Placental epithelial cell (primary cell): ENCODE results near the gene MYH7.

DNA sequence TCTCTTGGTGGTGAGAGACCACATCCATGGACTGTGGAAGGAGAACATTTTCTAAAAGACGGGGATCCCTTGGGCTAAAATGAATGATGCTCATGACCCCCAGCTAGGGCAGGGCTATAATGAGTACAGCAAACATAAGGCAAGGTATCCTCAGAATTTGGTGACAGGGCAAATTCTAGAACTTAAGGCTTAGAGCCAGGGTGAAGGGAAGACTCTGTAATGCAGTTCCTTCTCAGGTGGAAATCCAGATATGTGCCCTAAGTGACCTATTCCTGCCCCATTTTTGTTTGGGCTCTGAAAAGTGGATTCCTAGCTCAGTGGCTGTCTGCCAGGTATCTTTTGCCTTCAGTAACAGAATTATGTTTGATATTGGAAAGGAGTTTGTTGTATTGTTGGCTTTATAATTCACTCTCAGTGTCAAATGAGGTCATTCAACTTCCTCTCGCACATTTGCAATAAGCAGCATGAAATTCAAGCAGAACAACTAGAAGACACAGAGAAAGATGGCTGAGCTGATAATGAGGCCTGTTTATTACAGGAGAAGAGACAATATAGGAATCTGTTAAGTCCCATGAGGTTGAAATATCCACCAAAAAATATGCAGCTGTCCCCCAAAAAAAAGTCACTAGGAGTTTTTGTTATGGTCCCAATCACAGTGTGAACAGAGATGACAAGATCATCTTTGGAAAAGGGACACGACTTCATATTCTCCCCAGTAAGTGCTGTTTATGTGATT is 76.7 kb downstream of the DAD1 start:
- CAGE, long polyA plus RNA: no peak

GRCh38 chr14:22549744-22550715 is 39.0 kb downstream of the DAD1 start:
- CAGE, long polyA plus RNA: no peak

- CAGE, long polyA plus RNA: no peak
Measured at GRCh38 chr14:22794507-22795041, 20.7 kb downstream of the SLC7A7 start.

GRCh38 chr14:22883413-22884446 is 708 bp downstream of the REM2 start:
- CAGE, long polyA plus RNA: no peak

DNA sequence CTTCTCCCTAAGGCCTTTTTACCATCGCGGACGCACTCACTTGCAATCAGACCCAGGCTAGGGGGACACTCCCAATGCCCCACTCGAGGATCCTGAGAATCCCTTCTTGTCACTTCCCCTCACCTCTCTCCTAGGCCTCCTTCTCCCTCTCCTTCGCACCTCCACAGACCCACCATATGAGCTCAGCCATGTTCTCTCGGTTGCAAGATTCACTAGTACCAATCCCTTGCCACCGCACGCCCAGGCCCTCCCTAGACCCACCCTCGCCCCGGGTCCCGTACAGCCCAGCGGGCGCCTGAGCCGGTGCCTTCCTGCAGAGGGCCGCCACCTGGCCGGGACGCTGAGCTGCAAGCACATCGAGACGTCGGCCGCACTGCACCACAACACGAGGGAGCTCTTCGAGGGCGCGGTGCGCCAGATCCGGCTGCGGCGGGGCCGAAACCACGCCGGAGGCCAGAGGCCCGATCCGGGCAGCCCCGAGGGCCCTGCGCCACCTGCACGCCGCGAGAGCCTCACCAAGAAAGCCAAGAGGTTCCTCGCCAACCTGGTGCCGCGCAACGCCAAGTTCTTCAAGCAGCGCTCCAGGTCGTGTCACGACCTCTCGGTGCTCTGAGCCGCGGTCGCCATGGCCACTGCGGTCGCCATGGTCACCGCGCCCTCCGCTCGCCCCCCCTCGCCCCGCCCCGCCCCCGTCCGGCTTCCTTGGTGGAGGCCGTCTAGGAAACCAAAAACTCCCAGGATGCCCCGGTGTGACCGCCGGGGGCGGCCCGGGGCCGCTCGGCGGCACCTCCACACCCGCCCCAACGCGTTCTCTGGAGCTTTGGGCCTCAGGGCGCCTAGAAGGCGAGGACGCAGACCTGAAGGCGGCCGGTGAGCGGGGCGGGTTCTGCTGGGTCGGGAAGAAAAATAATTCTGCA is 3.5 kb downstream of the REM2 start:
- CAGE, long polyA plus RNA: no peak

GRCh38 chr14:22887214-22887799 is 4.3 kb downstream of the REM2 start:
- CAGE, long polyA plus RNA: no peak

- CAGE, long polyA plus RNA: no peak
Measured at GRCh38 chr14:22926019-22927150, 2.8 kb downstream of the PRMT5 start.

DNA sequence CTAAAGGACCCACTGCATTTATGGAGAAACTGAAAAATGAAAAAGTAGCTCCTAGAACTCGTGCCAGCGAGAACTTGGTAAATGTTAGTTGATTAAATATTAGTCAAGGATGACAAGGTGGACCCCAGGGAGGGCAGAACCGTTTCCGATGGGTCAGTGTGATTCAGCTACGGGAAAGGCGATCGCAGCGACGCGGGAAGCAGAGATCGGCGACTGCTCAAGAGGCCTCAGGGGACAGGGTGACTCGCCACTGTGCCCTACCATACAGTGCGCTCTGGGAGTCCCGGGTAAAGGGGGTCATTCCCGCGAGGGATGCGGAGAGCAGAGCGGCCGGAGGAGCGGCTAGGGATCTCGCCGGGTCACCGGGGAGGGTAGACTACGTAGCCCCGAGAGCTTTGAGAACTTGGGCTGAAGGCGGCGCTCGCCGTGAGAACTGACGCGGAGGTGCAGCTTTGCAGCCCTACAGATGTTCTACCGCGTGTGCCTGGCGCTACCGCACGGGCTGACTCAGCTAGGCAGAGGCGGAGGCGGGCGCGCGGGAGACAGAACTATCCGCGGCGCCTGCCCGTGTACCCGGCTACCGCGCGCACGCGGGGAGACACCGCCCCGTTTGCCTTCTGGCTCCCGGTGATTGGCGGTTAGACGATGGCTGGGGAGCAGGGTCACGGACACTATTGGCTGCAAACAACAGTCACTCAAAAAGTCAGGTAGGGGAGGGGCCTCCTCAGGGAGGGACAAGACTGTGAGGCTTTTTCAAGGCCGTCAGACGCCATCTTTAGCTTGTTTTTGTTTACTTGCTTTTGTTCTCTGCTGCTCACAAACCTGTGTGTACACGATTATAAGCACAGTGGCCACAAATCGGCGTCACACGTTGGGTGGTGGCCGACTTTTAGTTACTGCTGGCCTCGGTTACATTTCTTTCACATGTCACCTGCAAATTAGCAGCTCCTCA is 3.1 kb downstream of the C14orf93 start:
- CAGE, long polyA plus RNA: no peak

- CAGE, long polyA plus RNA: no peak
Measured at GRCh38 chr14:23045421-23046049, 3.5 kb downstream of the PSMB11 start.

- CAGE, long polyA plus RNA: no peak
Measured at GRCh38 chr14:23055979-23056446, 1.3 kb downstream of the CDH24 start.

DNA sequence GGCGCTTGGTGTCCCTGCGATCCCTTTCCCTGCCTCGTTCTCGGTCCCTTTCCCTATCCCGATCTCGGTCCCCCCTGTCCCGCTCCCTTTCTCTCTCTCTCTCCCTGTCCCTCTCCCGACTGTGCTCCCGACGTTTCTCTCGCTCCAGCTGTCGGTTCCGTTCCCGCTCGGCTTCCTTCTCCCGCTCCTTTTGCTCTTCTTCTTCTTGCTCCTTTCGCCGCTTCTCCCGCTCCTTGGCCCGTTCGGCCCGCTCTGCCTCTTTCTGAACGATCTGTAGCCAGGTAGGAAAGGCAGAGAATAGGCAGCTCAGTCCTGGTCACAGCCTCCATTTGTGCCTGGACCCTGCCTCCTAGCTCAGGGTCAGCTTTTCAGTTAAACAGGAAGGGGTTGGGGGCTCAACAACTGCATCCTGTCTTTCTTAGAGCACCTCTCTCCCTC is 1.9 kb upstream of the CDH24 start:
- CAGE, long polyA plus RNA: no peak

DNA sequence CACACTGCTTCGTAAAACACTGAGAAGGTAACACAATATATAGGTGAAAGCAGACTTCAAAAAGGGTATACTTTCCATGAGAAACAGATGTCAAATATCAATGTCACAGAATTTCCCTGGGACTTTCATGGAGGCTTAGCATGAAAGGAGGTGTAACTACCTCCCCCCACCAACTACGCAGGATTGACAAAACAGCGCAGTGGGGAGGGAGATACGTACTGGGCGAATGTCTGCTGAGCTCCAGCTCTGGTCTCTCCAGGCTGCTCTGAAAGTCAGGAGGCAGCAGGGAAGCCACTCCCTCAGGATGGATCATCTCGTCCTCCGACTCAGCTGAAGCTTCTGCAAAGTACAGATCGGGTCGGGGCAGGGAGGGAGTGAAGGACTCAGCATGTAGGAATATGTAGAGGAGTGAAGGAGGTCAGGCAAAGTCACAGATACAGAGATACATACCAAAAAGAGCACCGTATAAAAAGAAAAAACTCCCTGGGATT is 5.1 kb downstream of the ACIN1 start:
- CAGE, long polyA plus RNA: no peak

DNA sequence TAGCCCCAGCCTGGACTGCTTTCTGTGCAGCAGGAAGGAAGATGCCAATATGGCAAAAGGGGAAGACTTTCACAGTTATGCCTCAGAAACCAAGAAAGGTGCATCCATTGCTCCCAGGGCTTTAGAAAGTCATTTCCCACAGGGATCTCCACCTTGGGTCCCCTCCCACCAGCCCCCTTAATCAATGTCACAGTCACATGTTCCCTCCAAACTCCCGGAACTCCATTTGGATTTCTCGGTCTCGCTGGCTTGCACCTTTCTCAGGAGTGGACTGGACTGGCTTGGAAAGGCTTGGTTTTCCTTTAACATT is 30.0 kb downstream of the SLC7A8 start:
- CAGE, long polyA plus RNA: no peak

- CAGE, long polyA plus RNA: no peak
Measured at GRCh38 chr14:23153833-23154942, 29.3 kb downstream of the SLC7A8 start.

DNA sequence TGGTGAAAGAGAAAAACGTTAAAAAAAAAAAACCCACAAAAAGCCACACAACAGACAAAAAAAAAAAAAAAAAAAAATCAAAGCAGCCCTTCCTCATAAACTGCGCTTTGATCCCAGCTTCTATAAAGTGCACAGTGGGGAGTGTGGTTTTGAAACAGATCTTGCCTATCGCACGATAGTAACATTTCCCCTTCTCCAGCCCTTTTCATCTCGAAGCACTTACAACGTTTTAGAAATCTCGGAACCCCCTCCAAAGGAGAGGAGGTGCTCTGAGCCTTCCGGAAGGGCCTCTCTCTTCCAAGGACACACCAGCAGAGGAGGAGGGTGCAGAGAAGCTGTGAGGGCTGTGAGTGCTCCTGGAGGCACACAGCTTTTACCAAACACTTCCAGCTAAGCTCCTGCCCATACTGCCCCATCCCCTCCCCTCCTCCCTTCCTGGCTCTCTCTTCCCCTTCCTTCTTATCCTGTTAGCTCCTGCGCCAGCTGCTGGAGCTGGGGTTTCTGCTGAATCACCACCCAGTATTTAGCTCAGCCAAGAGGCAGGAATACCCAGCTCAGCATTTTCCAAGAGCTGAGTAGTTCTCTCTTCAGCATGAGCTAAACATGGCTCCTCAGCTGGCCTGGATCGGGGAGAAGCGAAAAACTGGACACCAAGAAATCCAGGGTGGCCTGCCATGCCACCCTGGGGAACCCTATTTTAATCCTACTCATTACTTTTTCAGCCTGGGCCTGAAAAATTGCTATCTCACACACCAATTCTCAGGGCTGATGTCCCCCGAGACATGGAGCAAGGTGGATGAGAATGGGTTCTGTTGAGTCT is 28.3 kb downstream of the SLC7A8 start:
- CAGE, long polyA plus RNA: no peak

GRCh38 chr14:23294891-23295422 is 7.7 kb downstream of the PPP1R3E start:
- CAGE, long polyA plus RNA: no peak

DNA sequence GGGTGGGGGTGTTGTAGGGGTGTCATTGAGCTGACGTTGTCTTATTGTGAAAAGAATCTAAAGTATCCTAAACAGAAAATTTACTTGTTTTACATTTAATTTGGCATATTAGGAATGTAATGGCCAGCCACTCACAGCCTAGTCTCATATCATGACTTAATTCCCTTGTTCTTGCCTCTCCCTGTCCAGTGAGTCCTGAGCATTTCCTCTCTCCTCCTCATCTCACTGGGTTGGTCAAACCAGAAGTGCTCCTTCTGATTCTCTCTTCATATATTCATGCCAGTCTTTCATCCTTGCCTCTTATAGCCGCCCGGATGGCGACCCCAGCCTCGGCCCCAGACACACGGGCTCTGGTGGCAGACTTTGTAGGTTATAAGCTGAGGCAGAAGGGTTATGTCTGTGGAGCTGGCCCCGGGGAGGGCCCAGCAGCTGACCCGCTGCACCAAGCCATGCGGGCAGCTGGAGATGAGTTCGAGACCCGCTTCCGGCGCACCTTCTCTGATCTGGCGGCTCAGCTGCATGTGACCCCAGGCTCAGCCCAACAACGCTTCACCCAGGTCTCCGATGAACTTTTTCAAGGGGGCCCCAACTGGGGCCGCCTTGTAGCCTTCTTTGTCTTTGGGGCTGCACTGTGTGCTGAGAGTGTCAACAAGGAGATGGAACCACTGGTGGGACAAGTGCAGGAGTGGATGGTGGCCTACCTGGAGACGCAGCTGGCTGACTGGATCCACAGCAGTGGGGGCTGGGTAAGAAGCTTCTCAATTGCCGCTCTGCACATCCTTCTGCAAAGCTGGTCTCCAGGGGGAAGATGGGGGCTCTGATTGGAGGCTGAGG is 1.0 kb downstream of the BCL2L2 start:
- CAGE, long polyA plus RNA: no peak

DNA sequence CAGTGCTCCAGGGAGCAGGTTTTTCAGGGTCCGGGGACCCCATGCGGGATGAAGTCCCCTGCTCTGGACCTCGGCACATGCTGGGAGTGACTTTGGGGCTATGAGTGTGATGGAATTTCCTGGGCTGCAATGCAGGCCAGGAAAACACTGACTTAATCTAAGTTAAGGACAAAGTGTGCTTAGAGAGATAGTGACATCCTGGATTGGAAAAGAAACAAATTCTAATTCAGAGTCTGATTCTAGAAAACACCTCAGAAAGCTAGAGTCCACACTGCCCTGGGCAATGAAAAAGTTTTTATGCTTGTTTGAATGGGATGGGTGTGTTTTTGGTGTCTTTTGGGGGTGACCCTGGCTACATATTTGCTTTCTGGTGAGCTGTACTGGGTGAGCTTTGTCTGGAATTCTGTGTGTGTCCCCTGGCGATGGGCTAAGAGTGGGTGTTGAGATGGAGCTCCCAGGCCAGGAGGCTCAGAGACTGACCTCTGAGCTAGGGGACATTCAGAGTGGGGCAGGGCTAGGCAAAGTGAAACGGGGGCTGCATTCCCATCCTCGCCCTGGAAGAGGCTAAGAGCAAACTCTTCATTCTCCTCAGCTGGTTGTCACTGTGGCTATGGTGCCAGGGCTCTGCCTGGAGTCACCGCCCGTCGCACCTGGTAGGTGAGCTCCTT is 6.4 kb upstream of the MYH6 start:
- CAGE, long polyA plus RNA: no peak

DNA sequence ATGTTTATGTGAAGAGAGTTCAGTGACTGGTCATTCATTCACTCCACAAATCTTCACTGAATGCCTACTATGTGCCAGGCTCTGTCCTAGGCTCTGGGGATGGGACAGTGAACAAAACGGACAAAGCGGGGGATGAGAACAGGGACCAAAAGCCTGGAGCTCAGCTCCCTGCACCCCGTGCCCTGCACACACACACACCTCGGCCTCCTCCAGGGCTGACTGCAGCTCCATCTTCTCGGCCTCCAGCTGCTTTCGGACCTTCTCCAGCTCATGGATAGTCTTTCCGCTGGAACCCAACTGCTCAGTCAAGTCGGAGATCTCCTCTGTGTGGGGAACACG is 8.6 kb upstream of the MYH6 start:
- CAGE, long polyA plus RNA: no peak

- CAGE, long polyA plus RNA: no peak
Measured at GRCh38 chr14:23435434-23436378, at the start of gene MYH7. Gene MYH7, minus strand, starts transcription at chr14:23435660.